Cardiac fibroblast (primary cell): ENCODE measurements around the genes APLF and AAK1.

DNA sequence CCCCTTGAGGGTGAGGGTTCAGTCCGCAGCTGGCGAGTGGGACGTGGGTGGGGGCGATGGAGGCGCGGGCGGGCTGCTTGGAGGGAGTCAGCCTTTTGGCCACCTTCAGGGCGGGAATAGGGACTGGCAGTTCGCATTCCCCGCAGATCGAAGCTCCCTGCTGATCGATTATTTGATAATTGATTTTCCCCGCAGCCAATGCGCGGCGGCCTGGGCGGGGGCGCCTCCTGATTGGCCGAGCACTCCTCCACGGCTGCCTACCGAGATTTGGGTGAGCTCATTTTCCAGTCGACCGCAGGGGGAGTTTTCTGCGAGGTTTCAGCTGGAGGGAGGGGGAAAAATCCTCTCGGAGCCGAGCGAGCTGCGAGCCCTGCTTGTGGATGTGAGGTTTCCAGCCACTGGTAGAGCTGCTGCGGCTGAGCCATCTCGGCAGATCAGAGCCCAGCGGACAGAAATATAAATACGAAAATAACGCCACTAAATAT is 1.6 kb upstream of the MEIS1 start:
- RRBS: no CpG with 5 or more reads among the region's 33 CpGs

DNA sequence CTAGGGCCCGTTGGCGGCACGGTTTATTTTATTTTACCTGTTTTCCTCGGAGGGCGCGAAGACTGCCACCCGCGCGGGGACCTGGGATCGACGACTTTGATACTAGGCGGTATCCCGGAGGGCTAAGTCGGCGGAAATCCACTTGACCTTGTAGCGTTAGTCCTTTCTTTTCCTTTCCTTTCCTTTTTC is 10.6 kb downstream of the MEIS1 start:
- RRBS: no CpG with 5 or more reads among the region's 16 CpGs

- RRBS: no CpG with 5 or more reads among the region's 10 CpGs
Observed at GRCh38 chr2:66573863-66574346, 139.0 kb downstream of the MEIS1 start.

GRCh38 chr2:68230366-68231741 is 21.5 kb downstream of the PPP3R1 start:
- RRBS: no CpG with 5 or more reads among the region's 7 CpGs

- RRBS: no CpG with 5 or more reads among the region's 6 CpGs
Observed at GRCh38 chr2:68246522-68247276, 5.6 kb downstream of the PPP3R1 start.

DNA sequence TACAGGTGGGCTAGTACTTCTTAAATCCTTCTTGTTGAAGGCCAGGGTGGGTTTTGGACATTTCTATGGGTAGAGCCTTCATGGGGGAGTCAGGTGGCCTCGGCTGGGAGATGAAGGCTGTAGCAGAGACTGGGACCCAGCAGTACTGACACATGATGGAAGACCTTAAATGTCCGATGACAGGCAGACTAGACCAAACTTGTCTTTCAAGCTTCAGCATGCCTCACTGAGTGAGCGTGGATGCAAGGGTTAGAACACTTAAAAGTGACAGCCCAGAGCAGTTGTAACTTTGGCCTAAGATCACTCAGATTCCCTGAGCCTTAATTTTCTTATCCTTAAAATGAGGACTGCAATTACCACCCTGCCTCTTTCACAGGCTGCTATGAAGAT is 19.4 kb downstream of the PLEK start:
- RRBS: no CpG with 5 or more reads among the region's 3 CpGs

DNA sequence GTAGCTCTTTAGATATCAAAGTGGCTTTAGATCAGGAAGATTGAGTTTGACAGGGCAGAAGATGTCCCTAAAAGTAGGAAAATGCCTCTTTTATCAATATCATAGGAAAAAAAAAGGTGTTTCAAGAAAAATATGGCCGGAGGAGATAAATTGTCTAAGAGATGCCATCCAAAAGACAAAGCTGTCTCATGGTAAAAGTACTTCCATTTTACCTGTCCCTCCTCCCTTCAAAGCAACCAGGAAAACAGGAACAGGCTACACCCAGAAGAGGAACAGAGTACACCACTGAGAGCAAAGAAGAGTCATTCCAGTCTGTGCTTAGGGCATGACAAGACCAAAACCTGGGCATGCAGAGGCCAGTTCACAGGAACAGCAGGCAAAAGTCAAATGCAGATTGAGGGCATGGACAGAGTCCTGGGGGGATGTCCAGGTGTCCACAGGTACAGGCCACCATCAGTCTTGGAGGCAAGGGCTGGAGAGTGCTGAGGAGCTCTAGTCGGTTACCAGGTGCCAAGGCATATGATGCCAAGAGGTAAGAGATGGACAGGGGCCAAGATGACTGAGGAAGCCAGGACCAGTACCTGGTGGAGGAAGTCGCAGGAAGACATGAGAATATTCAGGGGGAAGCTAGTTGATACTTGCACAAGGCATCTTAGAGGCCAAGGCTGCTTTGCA is 23.7 kb downstream of the PLEK start:
- RRBS: no CpG with 5 or more reads among the region's 3 CpGs

DNA sequence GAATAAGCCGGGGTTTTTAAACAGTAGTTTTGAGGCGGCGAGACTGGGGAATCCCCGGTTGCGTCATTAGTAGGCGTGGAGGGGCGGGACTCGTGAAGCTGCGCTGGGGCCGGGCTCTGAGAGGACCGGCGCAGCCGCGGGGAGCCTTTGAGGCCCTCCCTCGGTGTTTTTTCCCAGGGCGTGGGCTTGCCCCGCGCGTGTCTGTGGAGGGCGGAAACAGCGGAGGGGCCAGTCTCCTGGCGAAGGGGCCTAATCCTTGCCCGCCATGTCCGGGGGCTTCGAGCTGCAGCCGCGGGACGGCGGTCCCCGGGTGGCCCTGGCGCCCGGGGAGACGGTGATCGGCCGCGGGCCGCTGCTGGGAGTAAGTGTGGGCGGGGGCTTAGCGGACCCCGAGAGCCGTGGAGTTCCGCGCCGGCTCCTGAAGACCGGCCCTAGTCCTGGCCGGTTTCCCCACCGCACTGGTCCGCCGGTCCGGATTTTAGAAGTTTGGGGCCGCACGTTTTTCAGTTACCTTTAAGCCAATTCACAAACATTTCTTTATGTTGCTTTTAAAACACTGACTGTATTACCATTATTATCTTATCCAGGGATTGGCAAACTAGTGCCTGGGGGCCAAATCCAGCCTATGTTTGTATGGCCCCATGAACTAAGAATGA is at the start of gene APLF:
TSS of gene APLF (plus strand) at position 119 of the 656 bp plus-strand sequence.
- RRBS: under 1% methylated on average over 29 of the region's 52 CpGs

DNA sequence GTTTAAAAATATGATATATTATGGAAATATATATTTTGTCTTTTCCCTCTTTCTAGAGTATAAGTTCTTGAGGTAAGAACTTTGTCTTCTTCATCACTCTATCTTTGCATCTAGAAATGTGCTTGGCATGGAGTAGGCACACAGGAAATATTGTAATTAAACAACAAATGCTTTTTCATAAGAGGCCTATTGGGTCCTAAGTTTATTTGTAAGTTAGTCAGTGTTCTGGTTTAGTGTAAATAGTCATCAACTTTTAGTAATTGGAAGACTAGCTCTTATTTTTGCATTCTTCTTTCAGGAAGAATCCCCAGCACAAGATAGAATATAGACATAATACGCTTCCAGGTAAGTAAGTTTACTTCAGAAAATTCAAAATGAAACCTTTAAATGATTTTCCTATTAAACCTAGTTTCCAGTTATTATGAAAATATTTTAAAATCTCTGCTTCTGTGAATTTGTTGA is 76.3 kb upstream of the PROKR1 start:
- RRBS: no CpG with 5 or more reads among the region's 1 CpG

- RRBS: no CpG with 5 or more reads among the region's 6 CpGs
Observed at GRCh38 chr2:68689839-68690561, 44.6 kb upstream of the ARHGAP25 start.

GRCh38 chr2:68774413-68775406 is 40.1 kb downstream of the ARHGAP25 start:
- RRBS: 35% methylated on average over 9 of the region's 38 CpGs

DNA sequence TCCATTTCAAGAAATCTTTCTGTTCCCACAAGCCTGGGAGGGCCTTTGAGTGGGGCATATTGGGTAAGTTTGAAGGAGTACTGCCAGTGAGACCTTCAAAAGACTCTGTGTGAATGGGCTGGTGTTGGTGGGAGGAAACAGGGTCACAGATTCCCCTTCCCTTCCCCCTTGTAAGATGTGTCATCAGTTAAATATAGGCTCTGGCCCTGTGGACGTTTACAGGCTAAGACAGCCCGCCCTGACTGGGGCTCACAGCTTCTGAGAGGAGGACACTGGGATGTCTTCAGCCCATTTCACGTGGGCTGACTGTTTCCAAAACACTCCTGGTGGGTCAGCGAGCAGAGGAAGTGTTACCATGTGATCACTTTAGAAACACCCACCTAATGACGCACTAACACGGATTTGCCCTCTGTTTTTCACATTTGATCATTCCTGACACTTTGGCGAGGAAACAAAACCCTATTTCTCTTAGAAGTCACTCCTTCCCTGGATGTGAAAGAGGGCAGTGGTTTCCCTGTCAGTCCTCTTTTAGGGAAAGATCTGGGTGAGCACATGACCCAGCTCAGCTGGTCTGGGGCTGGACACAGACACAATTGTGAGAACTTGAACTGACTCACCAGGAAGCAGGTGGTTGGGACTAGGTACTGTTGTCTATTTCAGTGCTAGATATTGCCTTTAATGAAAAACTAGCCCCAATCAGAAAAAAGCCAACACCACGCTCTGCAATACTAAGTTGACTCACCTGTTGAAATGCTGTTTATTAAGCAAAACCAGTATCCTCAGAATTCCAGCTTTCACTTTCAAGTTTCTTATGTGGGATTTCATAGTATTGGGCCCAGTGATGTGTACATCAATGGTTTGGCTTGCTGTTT is 38.9 kb downstream of the BMP10 start:
- RRBS: no CpG with 5 or more reads among the region's 8 CpGs

GRCh38 chr2:69177764-69178803 is 165.1 kb downstream of the ANTXR1 start:
- RRBS: no CpG with 5 or more reads among the region's 26 CpGs

DNA sequence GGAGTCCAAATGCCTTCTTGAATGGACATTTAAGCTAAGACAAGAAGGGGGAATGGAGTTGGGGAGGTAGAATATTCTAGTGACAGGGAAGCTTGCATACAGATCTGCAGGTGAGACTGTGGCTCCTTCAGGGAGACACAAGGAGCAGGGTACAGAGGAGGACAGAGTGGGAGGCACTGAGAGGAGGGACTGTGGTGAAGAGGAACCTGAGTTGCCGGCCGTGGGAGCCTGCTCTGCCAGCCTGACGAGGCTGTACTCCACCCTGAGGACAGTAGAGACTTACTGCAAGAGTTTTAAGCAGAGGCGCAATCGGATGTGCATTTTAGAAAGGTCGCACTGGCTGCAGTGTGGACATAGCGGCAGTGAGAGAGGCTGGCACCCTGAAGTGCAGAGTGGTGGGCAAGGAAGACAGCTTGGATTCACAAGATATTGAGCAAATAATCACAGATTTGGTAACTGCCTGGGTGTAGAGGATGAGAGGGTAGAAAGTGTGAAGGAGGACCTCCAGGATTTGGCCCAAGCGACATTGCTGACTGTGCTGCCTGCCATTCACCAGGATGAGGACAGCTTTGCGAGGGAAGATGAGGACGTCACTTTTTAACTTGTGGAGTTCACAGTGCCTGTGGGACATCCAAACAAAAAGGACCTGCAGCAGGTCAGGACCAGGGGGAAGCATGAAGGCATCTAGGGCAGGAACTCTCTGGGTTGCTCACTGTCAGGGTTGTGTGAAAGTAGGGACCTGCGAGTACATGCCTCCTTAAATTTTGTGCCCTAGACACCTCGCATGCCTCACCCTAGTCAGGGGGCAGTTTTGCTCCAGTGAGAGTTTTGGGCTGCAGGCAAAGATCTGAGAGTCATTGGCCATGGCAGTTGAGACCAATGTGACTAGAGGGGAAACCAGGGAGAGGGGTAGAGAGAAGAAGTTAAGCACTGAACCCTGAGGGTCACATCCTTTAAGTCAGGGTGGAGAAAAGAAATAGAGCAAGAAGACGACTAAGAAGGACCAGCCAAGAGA is 185.5 kb downstream of the GFPT1 start:
- RRBS: no CpG with 5 or more reads among the region's 13 CpGs

DNA sequence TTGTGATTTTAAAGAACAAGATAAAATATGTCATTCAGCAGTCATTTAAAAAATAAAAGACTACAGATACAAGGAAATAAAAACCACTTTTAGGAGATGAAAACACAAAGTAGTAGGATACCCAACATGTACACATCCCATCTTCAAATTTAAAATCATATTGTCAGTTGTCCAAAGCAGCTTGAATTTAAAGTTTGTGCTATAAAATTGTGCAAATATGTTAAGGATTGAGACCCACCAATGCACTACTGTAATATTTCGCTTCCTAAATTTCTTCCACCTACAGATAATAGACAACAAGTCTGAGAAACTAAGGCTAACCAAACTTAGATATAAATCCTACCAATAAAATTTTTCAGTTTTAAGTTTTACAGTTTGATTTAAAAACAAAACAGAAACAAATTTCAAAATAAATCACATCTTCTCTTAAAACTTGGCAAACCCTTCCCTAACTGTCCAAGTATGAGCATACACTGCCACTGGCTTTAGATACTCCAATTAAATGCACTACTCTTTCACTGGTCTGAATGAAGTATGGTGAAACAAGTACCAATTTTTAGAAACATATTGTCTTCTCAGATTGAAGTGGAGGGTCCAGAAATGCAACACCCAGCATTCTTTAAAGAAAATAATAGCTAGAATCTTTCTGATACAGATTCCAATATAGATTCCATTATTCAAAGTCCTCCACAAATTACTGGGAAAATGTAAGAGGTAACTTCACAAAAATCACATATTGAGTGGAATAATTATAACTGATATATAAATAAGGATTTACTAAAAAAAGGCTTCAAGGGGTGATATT is 61.5 kb downstream of the GFPT1 start:
- RRBS: no CpG with 5 or more reads among the region's 1 CpG

- RRBS: no CpG with 5 or more reads among the region's 3 CpGs
Observed at GRCh38 chr2:69341929-69342422, 45.1 kb downstream of the GFPT1 start.

- RRBS: no CpG with 5 or more reads among the region's 11 CpGs
Observed at GRCh38 chr2:69387706-69388071, 662 bp upstream of the GFPT1 start.

DNA sequence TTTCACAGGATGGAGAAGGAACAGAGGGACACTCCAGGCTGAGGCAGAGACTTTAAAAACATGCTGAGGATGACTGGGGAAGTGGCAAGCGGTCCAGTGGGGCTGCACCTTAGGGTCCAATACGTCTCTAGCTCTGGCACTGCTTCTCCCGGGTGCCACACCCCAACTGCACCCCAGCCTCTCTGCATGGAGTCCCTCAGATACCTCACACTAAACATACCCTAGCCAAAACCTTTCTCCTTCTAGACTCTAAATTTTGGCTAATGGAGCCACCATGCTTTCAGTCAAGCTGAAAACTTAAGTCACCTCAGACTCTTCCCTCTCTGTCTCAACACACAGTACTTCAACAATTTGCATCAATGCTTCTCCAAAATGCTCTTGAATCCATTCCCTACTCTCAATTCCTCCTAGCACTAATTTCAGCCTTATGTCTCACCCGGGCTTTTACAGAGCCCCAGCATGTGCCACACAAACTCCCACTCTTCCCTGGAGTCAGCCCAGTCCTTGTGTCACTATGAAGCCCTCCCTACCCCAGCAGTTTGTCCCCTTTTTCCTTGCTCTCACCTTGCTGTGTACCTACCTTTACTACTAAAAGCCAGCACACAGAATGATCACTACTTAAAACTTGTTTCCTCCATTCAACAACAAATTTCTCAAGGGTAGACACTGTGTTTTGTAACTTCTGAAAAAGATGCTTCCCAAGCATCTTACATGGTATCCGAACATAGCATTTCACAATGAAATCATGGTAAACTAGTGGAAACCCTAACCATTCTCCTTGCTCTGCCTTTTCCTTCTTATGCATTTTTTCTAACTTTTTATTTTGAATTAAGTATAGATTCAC is 38.7 kb downstream of the AAK1 start:
- RRBS: no CpG with 5 or more reads among the region's 5 CpGs

DNA sequence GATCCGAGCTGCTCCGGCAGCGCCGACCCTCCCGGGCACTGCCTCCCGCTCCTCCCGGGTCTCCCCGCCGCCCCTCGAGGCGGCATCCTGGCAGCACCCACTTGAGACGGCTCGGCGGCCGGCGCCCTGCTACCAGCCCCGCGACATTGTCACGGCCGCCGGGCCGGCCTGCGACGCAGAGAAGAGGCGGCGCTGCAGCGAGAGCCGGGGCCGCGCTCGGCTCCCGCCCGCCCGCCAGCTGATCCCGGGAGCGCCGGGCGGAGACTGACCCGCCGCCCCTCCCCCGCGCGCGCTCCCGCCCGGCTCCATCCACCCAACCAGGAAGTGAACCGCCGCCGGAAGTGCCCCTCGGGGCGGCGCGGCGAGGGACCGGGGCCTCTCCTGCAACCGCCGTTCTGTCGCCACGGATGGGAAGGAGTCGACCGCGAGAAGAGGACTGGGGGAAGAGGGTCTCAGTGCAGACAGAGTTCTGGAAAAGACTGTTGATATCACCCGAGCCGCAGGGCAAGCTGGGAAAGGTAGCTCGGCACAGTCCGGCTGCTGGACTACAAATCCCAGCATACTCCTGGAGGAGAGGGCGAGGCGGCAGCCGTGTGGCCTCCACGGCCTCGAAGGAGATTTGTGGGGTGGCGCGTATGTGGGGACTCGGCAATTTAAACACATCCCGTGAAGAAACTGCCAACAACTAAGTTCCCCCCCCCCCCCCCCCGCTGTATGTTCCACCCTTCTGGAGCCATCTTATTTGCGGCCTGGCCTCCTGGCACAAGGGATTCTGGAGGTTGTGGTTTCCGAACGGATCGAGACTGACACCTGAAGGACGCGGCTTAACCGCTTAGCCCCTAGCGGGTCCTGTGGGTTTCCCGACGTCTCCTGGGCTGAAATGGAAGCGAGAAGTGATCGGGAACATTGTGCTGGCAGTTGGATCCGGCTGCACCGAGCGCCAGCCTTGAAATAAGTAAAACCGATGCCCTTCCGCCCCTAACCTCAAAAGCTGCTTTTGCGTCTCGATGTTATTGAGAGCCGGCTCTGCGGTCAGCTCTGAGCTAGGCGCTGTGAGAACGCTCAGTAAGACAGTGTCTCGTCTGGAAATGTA is at the start of gene AAK1:
TSS of gene AAK1 (minus strand) at position 266 of the 1,093 bp plus-strand sequence.
- RRBS: 1% methylated on average over 45 of the region's 100 CpGs

- RRBS: no CpG with 5 or more reads among the region's 5 CpGs
Observed at GRCh38 chr2:69734069-69734677, 7.8 kb upstream of the ANXA4 start.